A172 (cell line): ENCODE measurements around the gene NPFFR2.

DNA sequence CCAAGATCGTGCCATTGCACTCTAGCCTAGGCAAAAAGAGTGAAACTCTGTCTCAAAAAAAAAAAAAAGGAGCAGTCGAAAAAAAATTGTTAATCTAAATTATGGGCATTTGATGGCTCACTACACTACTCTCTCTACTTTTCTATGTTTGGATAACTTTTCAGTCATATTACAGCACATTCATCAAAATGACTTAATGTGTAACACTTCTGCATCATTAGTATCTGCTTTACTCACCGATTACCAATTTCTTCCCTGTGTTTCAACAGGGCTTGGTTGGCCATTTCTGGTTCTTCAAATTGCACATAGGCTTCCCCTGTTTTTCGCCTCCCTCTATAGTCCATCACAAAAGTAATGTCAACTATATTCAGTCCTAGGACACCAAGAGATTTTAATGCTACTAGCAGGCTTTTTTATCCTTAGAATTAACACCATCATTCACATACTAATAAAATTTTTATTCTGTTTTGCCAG lies 8.4 kb downstream of the GRSF1 start:
- RAMPAGE, long total RNA = no peak

DNA sequence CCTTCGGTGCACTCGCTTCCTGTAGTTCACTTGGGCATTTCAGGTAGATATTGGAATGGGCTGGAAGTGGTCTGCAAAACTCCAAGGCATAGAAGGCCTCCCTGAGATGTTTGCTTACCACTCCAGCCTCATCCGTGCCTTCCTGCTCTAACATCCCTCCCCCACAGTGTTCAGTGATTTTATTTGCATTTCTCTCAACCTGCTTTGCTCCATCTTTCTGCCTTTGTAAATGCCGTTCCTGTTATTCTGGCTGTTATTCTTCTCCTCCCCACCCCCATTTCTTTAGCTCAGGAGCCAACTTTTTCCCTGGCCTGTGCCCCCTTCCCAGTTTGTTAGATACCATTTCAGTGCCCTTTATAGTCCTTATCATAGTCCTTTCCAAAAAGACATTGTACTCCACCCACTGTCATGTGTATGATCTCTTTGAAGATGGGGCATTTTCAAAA lies 25.6 kb downstream of the MOB1B start:
- RAMPAGE, long total RNA = no peak

DNA sequence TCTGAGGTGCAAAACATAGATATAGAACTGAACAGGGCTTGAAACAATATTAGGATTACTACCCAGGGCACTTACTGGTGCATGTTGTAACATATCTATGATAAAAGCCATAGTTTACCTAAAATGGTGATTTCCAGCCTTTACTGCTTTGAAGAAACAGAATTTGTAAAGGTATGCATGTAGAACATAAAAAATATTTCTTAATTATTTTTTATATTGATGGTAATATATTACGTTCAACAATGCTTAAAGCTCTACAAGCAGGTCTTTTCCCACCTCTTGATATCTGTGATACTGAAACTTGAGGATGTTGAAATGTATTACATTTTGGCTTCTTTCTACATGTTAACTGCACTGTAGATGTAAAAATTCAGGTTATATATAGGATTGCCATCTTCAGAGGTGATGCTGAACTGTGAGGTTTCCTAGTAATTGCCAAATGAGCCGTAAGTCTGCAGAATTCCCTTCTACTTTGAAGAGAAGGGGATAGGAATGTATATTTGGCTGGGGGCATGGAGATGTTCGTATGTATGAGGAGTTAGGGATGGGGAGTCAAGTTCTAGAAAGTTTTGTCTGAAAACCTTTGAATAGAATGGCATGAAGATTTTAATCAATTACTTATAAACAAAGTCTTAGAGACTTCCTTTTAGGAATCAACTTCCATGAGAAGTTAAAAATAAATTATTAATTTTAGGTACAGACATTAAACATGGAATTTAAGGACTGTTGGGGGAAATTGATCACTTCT lies 10.8 kb upstream of the DCK start:
- RAMPAGE, long total RNA = no peak

DNA sequence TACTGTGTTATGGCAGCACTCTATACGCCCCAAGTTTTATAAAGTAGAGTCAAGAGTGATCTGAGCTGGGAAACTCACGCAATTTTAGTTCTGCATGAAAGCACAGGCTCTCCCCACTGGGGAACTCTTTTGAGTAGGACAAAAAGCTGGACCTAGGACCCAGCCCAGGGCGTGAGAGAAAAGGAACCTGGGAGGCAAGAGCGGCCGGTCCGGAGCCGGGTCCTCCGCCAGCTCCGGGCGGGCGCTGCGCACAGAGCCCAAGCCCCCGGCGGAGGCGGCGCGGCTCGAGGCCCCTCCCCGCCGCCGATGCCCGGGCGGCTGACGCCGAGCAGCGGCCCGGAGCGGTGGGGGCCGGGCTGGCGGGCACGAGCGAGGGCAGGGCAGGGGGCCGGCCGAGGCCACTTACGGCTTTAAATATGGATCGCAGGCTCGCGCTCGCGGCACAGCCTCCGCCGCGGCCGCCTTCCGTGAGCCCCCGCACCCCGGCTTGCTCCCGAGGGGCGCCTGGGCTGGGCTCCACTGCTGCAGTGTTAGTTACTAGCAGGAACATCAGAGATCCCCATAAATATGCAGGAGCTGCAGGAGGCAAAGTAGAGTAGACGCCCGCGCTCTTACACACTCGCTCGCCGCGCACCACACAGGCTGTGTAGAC lies 607 bp upstream of the SLC4A4 start:
- RAMPAGE, long total RNA = no peak

DNA sequence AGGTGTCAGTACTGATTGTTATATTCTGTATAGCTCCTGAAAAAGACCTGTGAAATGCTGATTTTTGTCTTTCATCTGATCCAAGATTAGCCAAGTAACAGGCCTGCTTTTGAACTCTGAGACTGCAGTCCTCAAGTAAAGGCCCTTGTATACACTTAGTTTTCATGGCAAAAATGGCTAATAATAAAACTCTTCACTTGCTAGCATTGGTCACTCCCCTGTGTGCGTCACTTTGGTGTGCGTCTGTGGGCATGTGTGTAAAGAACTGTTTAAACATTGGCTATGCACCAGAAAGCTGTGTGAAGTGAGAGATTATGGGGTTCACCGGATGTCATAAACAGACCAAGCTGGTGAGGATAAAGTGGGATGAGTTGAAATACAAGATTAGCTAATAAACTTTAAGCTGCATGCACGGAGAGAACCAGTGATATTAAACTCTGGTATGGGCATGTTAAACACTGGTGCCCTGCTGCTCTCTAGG lies 43.2 kb downstream of the SLC4A4 start:
- RAMPAGE, long total RNA = no peak

GRCh38 chr4:72031724-72032181 lies at the start of gene NPFFR2:
TSS of gene NPFFR2 (plus strand) at chr4:72032000.
- RAMPAGE, long total RNA = no peak

DNA sequence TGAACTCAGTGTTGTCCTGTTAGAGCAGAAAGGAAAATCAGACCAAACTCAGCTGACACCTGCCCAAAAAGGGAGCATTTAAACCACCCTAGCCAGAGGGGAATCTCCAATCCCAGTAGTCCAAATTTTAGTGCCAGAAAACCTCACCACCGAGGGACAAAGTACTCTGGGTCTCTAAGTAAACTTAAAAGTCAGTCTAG lies 165.6 kb downstream of the NPFFR2 start:
- RAMPAGE, long total RNA = no peak

- RAMPAGE, long total RNA = no peak
These were observed 197.5 kb upstream of the ADAMTS3 start for GRCh38 chr4:72766536-72766819.

DNA sequence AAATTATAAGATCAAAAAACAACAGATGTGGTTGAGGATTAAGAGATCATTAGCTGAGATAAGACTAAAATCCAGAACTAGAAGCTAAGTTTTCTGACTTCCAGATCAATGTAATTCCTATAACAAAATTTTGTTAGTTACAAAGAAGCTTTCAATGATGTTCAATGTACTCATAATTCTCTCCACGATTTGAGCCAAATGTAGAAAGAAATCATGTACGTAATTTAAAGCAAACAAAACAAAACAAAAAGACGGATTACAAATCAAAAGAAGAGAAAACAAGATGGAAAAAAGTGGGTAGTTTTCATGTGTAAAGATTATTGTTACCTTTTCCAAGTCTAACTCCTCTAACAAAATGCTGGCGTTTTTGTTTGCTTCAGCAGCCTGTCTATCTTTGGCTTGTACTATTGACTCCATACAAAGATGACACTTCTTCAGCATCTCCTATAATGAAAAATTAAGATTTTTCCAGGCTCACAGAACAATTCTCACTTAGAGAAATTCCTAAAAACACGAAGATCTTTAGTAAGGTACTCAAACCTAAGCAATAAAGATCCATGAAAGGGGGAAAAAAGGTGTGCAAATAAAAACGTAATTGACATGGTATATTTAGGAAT lies 44.1 kb upstream of the COX18 start:
- RAMPAGE, long total RNA = no peak

- RAMPAGE, long total RNA = no peak
These were observed 77.8 kb upstream of the COX18 start for GRCh38 chr4:73147195-73147897.

DNA sequence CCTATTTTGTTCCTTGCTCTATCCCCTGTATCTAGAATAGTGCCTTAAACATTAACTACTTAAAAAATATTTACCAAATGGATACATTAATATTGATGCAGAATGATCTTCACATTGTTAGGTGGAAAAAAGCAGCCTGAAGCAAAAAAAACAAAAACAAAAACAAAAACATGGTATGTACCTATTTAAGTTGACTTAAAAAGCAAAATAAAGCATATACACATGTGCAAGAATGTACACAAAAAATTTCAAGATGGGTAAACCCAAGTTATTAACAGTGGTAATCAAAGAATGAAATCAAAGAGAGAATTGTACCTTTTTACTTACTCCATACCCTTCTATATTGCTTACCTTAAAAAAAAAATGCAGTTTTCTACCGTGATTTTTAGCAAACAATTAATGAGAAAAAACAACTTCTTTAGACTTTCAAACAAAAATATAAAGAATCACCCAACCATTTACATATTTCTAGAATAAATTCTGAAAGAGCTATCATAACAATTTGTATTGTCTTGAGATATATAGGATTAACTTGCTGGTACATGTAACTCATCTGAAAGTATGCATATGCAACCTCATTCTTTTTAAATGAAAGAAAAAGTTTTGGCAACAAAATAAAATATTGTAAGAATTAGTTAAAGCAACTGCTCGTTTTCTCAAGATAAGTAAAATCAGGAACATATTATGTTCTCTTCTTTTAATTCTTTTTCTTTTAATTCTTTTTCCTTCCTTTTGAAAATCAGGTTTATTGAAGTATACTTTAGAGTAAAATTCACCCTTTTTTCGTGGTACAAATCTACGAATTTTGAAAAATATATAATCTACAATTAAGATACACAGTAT lies 66.2 kb downstream of the ANKRD17 start:
- RAMPAGE, long total RNA = no peak

- RAMPAGE, long total RNA = no peak
These were observed 44.1 kb downstream of the ANKRD17 start for GRCh38 chr4:73214187-73215234.

- RAMPAGE, long total RNA = no peak
These were observed 24.0 kb downstream of the ANKRD17 start for GRCh38 chr4:73234152-73235349.

- RAMPAGE, long total RNA = no peak
These were observed 14.8 kb upstream of the AFP start for GRCh38 chr4:73421076-73421781.

GRCh38 chr4:73453116-73453528 lies 17.1 kb downstream of the AFP start:
- RAMPAGE, long total RNA = no peak

DNA sequence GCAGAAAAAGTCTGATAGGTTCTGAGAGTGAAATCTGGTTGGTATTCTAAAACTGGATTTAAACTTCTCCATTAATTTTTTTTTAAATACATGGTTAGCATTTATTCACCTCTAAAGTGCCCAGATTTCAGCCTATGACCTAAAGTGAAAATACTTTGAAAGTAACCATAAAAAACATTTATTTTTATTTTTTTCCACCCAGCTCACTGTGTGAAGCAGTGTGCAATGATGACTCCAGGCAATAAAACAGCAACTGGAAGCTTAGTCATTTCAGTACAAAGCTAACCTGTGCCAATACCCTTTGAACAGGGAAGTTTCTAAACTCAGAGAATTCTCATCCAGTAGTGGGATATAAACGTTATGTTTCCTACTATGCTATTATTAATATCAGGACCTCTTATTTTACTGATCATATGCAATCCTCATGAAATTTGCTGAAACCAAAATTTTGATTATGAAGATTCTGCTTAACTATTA lies 11.1 kb downstream of the RASSF6 start:
- RAMPAGE, long total RNA = no peak

- RAMPAGE, long total RNA = no peak
These were observed 4.6 kb downstream of the RASSF6 start for GRCh38 chr4:73615589-73616085.

GRCh38 chr4:73704414-73705045 lies 35.8 kb upstream of the CXCL8 start:
- RAMPAGE, long total RNA = no peak

GRCh38 chr4:73728119-73728364 lies 12.3 kb upstream of the CXCL8 start:
- RAMPAGE, long total RNA = no peak

DNA sequence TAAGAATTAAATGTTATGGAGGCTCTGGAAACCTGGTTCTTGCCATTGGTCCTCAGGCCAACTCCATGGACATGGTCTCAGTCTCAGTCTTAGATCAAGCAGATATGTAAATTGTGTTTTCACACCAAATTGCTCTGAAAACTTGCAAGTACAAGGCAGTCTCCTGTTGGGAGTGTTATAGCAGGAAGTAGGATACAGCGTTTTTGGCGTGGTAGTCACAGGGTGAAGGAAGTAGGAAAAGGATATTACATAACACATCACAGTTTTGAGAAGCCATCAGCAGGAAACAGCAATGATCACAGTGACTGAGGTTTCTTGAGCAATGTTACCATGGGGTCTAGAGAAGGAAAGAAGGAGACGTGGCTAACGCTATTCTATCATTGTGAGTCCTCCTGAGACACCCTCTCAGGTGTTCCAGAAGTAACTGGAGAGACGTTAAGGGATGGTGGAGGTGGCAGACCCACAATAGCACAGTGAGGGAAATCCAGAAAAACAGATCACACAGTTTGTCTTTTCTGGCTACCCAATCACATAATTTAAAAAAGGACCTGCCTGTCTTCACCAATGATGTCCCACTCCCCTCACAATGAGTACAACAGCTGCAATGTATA lies 3.7 kb downstream of the CXCL1 start:
- RAMPAGE, long total RNA = no peak